Mesangial cell (primary cell): ENCODE data around the genes TCHP and GIT2.

DNA sequence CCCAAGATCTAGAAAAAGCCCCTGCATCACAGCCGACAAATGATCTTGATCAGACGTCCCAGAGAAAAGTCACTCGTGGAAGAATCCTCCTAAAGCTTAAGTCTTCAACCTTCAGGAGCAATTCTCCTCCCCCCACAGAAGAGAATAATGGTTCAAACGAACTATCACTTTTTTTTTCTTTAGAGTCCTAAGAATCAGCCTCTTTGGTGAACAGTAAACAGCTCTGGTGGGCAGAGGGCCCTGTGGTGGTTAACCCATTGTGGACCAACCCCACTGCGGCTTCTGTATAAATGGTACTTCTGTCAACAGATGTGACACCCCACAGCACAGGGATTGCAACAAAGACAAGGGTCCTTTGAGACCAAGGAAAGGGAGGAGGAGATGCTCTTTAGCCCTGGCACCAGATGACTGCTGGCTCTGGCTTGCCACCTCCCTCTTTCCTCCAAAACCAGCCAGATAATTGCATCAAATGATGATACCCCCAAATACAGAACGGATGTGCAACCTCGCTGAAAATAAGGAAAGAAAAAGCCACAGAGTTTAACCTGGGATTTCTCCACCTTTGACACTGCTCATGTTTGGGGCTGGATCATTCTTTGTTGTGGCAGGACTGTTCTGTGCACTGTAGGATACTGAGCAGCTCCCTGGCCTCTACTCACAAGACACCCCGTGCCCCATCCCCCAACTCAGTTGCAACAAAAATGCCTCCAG, 2.4 kb downstream of the GLTP start:
- RAMPAGE, long total RNA: no peak

- RAMPAGE, long total RNA: start-site peak on the plus strand at chr12:109900264-109900327, 843 reads
Measured at GRCh38 chr12:109899929-109900738, at the start of gene TCHP. TSS of gene TCHP (plus strand) at chr12:109900274.

DNA sequence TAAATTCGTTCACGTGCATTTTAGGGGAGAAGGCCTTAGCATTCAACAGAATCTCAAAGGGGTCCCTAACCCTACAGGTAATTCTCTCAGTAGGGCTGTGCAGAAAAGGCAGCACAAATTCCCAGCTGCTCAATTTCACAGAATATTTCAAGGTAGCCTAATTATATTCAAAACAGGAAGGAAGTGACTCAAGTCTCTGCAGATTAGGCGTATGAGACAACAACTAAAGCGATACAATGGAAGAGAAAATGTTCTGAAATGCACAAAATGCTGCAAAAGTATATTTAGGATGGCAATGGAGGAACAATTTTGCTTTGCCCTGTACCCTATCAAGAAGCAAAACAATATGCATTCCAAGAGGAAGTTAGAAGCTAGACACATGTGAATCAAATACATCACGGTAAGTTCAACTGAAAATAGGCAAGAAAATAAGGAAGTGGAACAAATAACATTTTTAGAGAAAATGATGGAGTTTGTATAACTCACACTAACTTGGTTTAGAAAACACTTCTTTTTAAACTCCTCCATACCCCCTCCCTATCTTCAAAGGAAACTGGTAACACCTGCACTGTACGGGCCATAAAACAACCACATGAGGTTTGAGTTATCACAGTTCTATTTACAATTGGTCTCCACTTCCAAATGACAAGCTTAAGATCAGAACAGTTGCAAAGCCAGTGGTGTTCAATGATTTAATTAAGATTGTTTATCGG, 1.6 kb downstream of the GIT2 start:
- RAMPAGE, long total RNA: no peak

GRCh38 chr12:109996163-109996562, at the start of gene GIT2:
TSS of gene GIT2 (minus strand) at chr12:109996368.
- RAMPAGE, long total RNA: start-site peak on the minus strand at chr12:109996323-109996363, 120 reads

DNA sequence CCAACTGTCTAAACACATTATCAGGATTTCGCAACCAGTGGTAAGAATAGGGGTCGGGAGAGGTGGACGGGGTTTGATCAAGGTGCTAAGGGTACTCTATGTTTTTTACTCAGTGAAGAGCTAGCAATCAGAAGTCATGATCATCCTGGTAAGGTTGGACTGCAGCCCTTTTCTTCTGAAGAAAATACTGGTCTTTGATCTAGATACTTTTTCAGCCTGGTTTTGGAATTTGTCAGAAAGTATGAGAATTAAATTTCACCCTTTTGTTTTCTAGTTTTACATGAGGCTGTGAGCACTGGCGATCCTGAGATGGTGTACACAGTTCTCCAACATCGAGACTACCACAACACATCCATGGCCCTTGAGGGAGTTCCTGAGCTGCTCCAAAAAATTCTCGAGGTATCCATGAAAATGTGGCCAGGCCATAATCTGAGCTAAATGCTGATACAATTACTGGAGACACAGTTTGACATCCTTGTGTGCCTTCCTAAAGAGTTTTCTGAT, 13.7 kb downstream of the ANKRD13A start:
- RAMPAGE, long total RNA: no peak

GRCh38 chr12:110035968-110036167, 12.5 kb downstream of the C12orf76 start:
- RAMPAGE, long total RNA: no peak

GRCh38 chr12:110072957-110074100, 25.0 kb upstream of the C12orf76 start:
- RAMPAGE, long total RNA: no peak

DNA sequence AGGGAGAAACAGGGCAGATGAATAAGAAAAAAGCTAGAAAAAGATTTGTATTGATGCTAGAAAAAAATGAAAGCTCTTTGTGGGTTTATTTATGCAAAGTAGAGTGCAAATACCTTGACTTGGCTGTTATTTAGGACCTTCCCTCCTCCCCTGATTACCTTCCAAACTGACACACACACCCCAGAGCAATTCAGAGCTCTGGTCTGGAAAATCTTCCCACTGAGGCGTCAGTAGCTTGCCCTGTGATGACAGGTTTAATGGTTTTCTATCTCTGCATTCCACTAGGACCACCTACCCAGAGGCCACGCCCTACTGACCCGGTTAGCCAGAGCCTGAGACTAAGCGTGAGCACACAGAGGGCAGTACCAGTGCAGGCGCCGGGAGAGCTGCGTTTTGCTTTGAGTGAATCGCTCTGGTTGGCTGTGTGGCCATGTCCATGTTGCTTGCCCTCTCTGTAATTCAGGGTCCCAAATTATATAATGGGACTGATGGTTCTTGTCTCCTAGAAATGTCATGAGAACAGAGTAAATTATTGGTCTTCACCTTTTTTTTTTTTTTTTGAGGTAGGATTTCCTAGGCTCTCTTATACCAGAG, 36.2 kb upstream of the ATP2A2 start:
- RAMPAGE, long total RNA: no peak

GRCh38 chr12:110249799-110250325, 31.2 kb upstream of the ATP2A2 start:
- RAMPAGE, long total RNA: no peak

- RAMPAGE, long total RNA: no peak
Measured at GRCh38 chr12:110250361-110250749, 30.7 kb upstream of the ATP2A2 start.

- RAMPAGE, long total RNA: no peak
Measured at GRCh38 chr12:110252825-110253068, 28.3 kb upstream of the ATP2A2 start.

DNA sequence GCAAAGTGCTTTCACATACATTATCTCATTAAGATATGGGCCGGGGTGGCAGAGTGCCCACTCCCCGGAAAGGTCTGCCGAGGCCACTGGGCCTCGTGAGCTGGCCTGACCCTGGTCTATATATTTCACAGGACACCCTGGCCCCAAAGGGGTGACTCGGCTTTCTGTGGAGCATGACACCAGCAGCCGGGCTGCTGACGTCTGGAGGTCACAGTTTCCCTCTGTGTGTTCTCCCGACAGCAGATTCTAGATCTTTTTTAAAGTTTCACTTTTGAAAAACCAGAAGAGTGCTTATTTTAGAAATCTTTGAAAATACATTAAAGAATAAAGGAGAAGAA, 27.8 kb upstream of the ATP2A2 start:
- RAMPAGE, long total RNA: no peak

DNA sequence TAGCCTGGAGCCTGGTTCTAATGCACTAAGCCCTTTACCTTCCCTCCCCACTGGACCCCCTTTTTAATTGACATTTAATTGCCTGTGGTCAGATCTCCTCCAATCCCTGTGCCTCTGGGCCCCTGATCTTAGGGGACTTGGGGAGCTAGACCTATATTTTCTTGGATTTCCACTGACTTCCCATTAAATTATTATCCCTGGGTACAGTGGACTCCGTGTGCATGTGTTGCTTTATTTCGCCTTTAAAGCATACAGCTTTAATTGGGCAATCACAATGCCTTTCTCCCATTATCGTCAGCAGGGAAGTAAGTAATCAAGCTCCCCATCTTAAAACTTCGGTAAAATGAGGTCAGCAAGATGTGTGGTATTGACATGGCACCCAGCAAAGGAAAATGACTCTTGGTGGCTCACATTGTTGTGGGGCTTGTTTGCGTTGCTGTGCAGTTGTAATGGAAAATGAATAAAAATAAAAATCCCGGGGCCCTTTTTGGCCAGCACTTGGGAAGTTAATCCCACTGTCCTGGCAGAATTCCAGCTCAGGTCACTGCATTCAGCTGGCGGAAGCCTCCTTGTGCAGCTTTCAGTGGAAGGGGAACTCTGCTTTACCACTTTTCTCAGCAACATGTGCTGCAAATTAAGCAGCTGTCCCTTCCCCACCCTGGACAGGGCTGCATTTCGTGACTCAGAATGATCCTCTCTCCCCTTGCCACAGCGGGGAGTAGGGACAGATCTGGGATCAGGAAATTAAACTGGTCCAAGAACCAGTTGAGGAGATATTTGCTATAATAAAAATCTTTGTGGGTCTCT, 14.0 kb upstream of the ATP2A2 start:
- RAMPAGE, long total RNA: no peak

DNA sequence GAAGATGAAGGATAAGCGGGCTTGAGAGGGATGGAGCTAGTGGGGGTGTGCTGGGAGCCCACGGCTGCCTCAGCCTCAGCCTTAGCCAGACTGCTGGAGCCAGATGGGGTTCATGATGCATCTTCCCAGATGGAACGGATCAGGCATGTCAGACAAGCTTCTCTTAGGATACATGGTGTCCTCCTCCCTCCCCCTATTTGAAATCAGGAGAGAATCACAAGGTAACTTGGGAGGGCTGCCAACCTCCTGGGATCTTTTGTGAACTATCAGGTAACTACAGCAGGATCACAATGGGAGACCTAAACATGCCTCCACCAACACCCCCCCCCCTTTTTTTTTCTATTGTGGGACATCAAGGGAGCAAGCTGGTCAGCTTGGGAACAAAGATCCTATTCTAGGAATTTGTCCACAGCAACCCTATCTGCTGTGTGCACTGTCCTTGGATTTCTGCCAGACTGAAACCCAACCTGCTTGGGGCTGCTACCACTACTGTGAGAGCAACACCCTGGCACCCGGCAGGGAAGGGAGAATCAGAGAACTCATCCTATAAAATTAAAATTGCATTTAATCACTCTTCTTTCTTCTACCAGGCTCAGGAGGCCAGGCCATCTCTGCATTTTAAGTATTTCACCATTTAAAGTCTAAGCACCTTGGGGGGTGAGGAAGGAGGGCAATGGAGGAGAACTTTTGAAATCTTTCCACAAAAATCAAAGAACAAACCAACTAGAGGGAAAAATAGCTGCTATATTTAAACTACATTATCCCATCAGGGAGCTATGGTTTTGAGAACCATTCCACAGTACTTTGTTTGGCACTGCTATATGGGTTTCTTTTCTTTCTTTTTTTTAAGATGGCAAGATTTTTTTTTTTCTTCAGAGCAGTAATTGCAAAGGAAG, 10.5 kb upstream of the ATP2A2 start:
- RAMPAGE, long total RNA: no peak

- RAMPAGE, long total RNA: no peak
Measured at GRCh38 chr12:110284217-110285267, 3.5 kb downstream of the ATP2A2 start.

DNA sequence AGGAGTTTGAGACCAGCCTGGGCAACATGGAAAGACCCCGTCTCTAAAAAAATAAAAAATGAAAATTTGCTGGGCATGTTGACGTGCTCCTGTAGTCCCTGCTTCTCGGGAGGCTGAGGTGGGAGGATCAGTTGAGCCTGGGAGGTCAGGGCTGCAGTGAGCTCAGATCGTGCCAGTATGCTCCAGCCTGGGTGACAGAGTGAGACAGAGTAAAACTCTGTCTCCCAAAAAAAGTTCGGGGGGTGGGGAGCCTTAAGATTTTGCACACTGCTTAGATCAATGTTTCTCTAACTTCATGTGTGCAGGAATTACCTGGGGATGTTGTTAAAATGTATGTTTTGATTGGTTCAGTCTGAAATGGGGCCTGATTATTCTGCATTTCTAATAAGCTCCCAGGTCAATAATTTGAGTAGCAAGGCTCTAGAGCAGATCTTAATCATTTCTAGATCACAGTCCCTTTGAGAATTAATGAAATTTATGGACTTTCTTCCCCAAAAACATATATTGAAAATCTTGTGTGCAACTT, 31.0 kb downstream of the ATP2A2 start:
- RAMPAGE, long total RNA: no peak

- RAMPAGE, long total RNA: no peak
Measured at GRCh38 chr12:110337517-110338315, 56.7 kb downstream of the ATP2A2 start.

DNA sequence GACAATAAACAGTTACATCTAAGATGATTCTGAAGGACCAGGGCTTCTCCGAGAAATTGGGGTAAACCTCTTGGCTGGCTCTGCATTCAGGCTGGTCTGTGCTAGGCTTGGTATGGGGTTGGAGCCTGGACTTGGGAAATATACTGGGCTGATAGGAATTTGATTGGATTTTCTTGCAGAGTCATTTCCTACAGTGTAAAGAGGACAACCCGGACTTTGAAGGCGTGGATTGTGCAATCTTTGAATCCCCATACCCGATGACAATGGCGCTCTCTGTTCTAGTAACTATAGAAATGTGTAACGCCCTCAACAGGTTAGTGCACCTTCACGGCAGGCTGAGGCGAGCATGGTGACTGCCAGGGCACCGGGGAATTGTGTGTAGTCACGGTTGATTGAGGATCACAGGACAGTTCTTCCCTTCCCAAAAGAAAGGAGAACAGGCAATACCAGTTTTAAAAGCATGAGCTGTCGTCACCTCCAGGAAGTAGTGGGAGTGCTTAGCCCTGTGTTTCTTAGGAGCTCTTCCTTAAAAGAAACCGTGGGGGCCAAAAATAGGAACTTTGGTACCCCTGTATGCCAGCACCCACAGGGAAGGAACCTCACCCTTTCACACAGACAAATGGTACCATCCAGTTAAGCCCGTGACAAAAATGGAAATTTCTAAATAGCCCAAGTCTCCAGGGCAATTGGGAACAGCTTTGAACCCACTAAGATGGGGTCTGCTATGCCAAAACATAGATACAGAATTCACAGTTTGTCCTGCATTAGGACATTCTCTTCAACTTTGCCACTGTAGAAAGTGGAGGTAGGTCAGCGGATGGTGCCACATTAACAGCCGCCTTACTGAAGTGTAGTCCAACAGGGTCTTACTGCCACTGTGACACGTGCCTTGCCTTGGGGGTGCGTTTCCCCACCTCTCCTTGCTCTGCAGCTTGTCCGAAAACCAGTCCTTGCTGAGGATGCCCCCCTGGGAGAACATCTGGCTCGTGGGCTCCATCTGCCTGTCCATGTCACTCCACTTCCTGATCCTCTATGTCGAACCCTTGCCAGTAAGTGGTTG, 58.1 kb downstream of the ANAPC7 start:
- RAMPAGE, long total RNA: no peak

- RAMPAGE, long total RNA: no peak
Measured at GRCh38 chr12:110353178-110353748, 50.2 kb downstream of the ANAPC7 start.

DNA sequence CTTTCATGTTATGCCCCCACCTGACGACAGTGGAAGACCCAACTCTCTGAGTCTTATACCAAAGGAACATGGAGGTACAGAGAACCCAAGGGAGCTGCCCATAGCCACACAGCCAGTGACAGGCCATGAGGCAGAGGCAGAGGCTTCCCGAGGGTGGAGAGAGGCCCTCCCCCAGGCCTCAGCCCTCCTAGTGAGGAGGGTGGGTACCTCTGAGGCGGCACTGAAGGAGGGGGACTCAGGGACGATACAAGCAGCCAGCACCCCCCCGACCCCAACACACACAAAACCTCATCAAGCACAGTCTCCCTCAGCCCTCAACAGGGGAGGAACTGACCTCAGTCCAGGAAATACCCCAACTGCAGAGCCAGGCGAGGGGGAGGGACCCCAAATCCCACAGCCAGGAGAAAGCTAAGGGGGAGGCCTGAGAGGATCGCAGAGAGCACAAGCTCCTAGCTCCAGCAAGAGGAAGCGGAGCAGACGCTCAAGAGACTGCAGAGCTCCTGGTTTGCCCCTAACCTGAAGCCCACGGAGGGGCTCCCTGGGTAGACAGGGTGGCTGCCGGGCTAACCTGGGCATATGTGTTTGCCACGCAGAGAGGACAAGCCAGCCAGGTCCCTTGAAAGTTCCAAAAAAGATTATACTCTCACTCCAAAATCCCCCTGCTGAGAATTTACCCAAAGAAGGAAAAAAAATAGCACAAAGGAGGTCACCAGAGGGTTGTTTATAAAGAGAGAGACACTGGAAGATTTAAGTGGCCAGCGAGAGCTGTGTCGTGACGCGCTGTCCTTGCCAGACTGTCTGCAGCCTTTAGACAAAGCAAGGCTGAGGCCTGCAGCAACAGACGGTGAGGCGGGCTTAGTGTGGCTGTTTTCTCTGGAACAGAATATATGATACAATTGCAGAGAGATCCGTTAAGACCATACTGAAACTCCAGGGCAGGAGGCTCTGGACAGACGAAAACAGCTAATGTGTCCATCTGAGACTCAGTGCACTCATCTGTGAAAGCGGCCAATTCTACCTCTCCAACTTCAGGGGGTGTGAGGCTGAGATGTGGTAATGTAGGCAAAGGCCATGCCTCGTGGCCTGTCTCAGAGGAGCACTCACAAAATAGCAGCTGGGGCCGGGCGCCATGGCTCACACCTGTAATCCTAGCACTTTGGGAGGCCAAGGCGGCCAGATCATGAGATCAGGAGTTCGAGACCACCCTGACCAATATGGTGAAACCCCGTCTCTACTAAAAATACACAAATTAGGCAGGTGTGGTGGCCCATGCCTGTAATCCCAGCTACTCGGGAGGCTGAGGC, 36.5 kb downstream of the ANAPC7 start:
- RAMPAGE, long total RNA: no peak